ENCODE measurements around the gene TULP1.

GRCh38 chr6:35470247-35470410 lies 1.9 kb downstream of the RPL10A start:
- PRO-cap, 4 experiments, result no peak in any of the 4 experiments
- RAMPAGE, long total RNA, 4 experiments, result no peak in any of the 4 experiments

DNA sequence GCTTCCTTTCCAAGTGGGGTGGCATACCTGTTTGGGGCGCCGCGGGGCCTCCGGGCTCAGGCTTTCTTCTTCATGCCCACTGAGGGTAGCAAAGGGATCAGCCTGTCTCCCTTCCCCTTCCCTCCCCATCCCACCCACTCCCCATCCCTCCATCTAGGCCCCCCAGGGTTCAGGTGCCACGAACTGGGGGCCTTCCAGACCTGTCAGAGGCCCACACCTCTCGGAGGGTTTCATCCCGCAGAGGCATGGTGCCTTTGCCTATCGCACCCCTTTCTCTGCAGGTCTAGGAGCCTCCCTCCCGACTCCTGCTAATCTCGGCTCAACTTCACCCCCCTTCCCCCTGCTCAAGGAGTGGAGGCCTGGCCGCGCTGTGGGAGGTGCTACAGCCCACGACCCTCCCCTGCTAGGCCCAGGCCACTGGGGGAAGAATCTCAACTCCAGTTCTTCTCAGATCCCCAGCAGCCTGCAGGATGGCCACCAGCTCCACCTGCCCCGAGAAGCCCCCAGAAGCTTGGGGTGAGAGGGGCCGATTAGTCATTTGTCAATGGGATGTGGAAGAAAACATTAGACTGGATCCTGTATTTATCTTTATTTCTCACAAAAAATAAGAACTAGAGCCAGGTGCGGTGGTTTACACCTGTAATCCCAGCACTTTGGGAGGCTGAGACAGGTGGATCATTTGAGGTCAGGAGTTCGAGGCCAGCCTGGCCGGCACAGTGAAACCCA lies at the start of gene TULP1:
TSS of gene TULP1 (minus strand) at position 285 of the 726 bp plus-strand sequence.
- PRO-cap, 4 experiments, result no peak in any of the 4 experiments
- RAMPAGE, long total RNA, 4 experiments, result no peak in any of the 4 experiments

GRCh38 chr6:35582297-35583150 lies 69.8 kb upstream of the TULP1 start:
- PRO-cap, 4 experiments, result no peak in any of the 4 experiments
- RAMPAGE, long total RNA, 4 experiments, result no peak in any of the 4 experiments

- PRO-cap, 4 experiments, result no peak in any of the 4 experiments
- RAMPAGE, long total RNA, 4 experiments, result no peak in any of the 4 experiments
Observed at GRCh38 chr6:35583815-35584190, 71.1 kb upstream of the TULP1 start.

DNA sequence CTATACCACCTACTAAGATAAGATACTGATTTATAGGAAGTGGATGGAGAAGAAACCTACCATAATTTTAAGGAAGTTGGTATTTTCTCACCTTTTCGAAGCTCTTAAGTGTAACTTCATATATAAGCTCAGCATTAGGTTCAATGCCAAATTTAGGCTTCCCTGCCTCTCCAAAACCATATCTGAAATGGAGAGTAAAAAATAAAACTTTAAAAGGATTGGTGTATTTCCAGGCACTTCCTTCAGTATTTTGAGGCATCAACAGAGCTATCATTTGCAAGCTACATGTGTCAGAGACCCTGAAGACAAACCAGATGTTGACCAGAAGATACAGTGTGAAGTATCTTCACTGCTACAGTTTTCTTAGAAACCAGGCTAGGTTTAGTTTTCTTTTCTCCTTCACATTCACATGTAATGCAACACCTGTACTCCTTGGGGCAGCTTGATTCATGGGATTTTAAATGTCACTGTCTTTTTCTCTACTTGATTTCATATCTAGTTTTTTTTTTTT lies 78.4 kb upstream of the TULP1 start:
- PRO-cap, 4 experiments, result no peak in any of the 4 experiments
- RAMPAGE, long total RNA, 4 experiments, result no peak in any of the 4 experiments

DNA sequence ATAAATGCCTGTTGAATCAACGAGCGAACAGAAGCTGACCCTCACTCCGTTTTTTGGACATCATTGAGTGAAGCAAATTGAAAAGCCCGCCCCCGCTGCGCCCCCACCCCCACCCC lies 5.7 kb upstream of the ARMC12 start:
- PRO-cap, 4 experiments, result peak in 2 of 4 experiments; most common minus-strand start position 55 of the sequence (in 2)
- RAMPAGE, long total RNA, 4 experiments, result no peak in any of the 4 experiments

GRCh38 chr6:35787197-35787986 lies 6.6 kb downstream of the CLPSL1 start:
- PRO-cap, 4 experiments, result no peak in any of the 4 experiments
- RAMPAGE, long total RNA, 4 experiments, result no peak in any of the 4 experiments

DNA sequence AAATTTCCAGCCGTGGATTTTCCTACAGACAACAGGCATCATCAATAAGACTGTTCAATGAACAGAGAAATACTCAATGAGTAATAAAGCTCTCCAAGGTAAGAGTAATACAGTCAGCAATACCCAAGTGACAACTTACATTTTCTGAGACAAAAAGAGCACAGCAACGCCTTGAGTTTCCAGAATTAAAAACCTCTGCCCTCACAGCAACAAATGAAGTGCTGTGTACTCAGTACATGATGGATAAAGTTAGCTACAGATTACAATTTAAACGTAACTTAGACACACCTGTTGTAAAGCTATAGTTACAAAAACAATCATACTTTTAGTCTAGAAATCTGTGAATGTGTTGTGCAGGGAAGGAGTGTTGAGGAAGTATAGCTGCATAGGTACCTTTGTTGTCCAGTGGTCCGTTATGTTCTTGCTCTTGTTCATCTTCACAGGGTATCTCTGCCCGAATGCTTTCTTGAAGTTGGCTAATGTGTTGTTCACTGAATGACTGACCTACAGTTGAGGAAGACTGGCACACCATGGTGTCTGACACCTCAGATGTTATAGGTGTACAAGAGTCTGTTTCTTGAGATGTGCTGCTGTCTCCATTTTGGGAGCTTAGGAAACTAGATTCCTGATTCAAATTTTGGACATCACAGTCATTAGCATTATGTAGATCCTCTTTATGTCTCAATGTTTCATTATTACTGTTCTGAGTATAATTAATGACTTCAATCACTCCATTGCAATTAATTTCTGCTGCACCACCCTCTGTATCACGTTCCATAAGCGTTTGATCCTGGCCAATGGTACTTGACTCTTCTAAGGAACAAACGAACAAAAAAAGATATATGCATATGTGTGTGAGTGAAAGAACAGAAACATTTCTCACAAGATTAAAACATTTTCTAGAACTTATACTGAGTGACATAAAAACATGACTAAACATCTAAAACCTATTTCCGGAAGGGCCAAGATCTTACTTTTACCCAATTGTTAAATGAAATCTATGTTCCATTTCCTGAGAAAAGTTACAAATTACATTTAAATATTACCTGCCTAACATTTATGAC lies 51.5 kb downstream of the SRPK1 start:
- PRO-cap, 4 experiments, result no peak in any of the 4 experiments
- RAMPAGE, long total RNA, 4 experiments, result no peak in any of the 4 experiments

- PRO-cap, 4 experiments, result no peak in any of the 4 experiments
- RAMPAGE, long total RNA, 4 experiments, result no peak in any of the 4 experiments
Observed at GRCh38 chr6:36086637-36087678, 43.4 kb upstream of the MAPK13 start.

DNA sequence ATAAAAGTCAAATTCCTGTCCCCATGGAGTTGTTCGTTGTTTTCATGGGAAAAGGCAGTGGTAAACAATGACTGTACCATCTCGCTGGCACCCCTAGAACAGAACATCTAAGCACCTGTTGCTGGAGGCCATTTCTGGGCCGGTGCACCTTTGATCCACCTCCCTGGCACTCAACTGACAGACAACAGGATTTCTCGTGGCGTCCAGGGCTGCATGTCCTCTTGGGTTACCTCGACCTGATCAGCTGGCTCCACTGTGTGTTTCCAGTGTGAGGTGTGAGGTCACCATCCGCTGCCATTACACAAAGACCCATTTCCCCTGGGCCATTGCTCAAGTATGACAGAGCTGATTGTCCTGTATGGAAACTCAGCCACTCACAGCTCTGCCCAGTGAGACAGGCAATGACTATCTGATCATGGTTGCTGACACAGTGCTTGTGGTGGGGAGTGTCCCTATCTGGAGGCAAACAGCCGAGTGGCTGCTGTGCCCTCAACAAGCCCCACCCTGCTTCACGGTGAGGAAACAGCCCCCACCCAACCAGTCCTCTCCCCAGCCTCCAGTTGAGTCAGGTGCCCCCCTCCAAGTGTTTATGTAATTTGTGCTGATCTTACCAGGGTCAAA lies 11.9 kb upstream of the MAPK13 start:
- PRO-cap, 4 experiments, result peak in 2 of 4 experiments; most common plus-strand start position 559 of the sequence (in 2); most common minus-strand start position 293 of the sequence (in 1)
- RAMPAGE, long total RNA, 4 experiments, result no peak in any of the 4 experiments

- PRO-cap, 4 experiments, result no peak in any of the 4 experiments
- RAMPAGE, long total RNA, 4 experiments, result no peak in any of the 4 experiments
Observed at GRCh38 chr6:36131953-36132419, 1.7 kb downstream of the MAPK13 start.

GRCh38 chr6:36368920-36369430 lies 18.5 kb downstream of the ETV7 start:
- PRO-cap, 4 experiments, result no peak in any of the 4 experiments
- RAMPAGE, long total RNA, 4 experiments, result no peak in any of the 4 experiments

DNA sequence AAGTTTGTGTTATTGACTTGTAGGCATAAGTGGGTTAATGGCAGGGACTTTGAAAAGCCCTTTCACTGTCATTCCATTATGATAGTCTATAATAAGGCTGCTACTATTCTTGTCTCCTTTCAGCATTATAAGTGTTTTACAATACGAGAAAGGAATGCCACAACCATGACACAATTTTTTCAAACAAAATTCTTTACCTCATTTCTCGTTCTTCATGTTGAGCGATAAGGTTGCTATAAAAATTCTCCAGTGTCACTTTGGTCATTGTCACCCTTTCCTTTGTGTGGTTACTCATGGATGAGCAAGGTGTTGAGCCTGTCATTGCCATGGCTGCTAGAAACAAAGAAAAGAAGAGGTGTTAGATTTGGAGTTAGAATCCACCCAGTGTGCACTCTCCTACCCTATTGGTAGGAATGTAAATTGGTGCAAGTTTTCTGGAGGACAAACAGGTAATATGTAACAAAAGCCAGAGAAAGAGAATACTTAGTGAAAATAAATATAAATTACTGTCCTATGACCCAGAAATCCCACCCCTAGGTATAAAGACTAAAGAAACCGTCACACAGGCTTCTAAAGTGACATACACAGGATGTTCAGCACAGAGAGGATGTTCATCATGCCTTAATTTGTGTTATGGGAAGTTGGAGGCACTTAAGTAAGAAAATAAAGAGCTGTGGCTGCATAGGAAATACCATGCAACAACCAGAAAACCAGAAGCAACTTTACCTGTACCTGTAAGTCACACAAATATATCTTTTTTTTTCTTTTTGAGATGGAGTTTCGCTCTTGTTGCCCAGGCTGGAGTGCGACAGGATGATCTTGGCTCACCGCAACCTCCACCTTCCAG lies 7.2 kb downstream of the STK38 start:
- PRO-cap, 4 experiments, result peak in 1 of 4 experiments; most common plus-strand start position 682 of the sequence (in 1)
- RAMPAGE, long total RNA, 4 experiments, result no peak in any of the 4 experiments

- PRO-cap, 4 experiments, result no peak in any of the 4 experiments
- RAMPAGE, long total RNA, 4 experiments, result no peak in any of the 4 experiments
Observed at GRCh38 chr6:36594860-36595365, 751 bp downstream of the SRSF3 start.

DNA sequence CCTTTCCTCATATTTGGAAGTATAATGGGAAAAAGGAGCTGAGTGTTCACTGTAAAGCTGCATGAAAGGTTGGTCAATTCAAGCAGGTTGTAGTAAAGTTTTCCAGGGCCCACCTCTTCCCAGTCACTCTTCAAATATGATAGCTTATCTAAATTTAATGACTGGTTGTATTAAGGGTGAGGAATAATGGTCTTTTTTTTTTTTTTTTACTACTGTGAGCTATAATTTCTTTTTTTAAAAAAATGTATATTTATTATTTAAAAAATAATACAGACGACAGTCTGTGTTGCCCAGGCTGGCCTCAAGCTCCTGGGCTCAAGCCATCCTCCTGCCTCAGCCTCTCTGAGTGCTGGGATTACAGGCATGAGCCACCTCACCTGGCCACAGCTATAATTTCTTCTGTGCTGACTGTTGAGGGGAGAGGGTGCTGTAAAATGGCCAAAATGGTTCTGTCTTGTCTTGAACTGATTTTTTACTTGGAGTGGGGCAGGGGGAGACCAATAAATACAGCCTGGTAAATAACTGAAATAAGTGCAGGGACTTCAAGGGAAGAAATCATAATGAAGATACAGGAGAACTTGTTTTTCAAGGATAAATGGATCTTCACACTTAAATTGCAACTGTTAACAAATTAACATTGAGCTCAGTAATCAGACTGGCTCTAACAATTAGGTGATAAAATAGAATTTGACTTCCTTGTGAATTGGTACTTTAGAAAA lies 3.6 kb downstream of the SRSF3 start:
- PRO-cap, 4 experiments, result no peak in any of the 4 experiments
- RAMPAGE, long total RNA, 4 experiments, result no peak in any of the 4 experiments

DNA sequence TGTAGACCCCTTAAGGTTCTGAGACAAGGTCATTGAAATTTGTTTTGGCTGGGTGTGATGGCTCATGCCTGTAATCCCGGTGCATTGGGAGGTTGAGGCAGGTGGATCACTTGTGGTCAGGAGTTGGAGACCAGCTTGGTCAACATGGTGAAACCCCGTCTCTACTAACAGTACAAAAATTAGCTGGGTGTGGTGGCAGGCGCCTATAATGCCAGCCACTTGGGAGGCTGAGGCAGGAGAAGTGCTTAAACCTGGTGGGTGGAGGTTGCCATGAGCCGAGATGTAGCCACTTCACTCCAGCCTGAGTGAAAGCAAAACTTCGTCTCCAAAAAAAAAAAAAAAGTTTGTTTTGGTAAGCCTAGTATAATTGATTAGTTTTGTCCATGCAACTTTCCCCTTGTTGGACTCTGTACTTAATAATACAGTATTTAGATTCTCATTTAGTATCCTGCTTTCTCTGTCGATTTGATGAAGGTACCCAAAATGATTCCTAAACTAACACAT lies 11.1 kb downstream of the SRSF3 start:
- PRO-cap, 4 experiments, result no peak in any of the 4 experiments
- RAMPAGE, long total RNA, 4 experiments, result no peak in any of the 4 experiments

GRCh38 chr6:36624837-36625510 lies 30.8 kb downstream of the SRSF3 start:
- PRO-cap, 4 experiments, result no peak in any of the 4 experiments
- RAMPAGE, long total RNA, 4 experiments, result no peak in any of the 4 experiments

DNA sequence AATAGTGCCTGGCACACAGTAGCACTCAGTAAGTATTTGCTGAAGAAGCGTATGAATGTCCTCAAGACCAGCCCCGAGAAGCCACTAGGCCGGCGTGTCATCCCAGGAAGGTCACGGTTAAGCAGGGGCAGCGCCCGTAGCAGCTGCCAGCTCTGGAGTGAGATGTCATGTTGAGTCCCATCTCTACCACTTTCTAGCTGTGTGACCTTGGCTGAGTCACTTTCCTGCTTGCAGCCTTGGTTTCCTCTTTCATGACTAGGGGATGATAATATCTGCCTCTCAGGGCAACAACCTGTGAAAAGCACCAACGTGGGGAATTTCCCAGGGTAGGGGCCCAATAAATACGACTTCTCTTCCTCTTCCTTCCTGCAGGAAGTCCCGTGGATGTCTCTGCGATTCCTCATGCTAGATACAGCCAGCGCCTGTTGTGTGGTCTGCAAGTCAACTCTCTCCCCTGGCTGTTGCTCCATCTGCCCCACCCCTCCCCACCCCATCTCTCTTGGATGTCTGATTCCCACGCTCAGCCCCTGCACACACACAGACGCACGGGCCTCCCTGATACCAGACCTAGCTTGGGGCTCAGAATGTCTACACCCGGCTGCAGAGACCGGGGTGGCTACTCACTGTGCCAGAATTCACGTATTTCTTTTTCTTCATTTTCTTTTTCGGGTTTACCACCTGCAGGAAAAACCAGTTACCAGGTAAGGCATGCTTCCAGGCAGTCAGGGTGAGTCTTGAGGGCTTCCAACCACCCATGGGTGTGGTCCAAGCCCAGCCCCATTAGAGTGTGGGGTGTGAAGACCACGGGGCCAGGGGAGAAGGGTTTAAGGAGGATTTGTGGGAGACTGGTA lies 58.2 kb downstream of the RAB44 start:
- PRO-cap, 4 experiments, result peak in 4 of 4 experiments; most common plus-strand start position 371 of the sequence (in 2); most common minus-strand start position 154 of the sequence (in 2)
- RAMPAGE, long total RNA, 4 experiments, result no peak in any of the 4 experiments

GRCh38 chr6:36852774-36853171 lies 13.5 kb upstream of the CPNE5 start:
- PRO-cap, 4 experiments, result no peak in any of the 4 experiments
- RAMPAGE, long total RNA, 4 experiments, result no peak in any of the 4 experiments

GRCh38 chr6:36886600-36887455 lies 1.1 kb downstream of the C6orf89 start:
- PRO-cap, 4 experiments, result no peak in any of the 4 experiments
- RAMPAGE, long total RNA, 4 experiments, result no peak in any of the 4 experiments

All from spleen (tissue), 7 donors.